SK-N-DZ (cell line): Measurements from ENCODE around the gene AQR.

GRCh38 chr15:32818493-32819766, 101.1 kb downstream of the GREM1 start:
RAMPAGE:
- cytosol, long total RNA: no peak
- nucleus, long total RNA: no peak

GRCh38 chr15:33033516-33034428, 160.7 kb downstream of the FMN1 start:
RAMPAGE:
- cytosol, long total RNA: no peak
- nucleus, long total RNA: no peak

RAMPAGE:
- cytosol, long total RNA: no peak
- nucleus, long total RNA: no peak
Measured at GRCh38 chr15:33068569-33069068, 125.9 kb downstream of the FMN1 start.

DNA sequence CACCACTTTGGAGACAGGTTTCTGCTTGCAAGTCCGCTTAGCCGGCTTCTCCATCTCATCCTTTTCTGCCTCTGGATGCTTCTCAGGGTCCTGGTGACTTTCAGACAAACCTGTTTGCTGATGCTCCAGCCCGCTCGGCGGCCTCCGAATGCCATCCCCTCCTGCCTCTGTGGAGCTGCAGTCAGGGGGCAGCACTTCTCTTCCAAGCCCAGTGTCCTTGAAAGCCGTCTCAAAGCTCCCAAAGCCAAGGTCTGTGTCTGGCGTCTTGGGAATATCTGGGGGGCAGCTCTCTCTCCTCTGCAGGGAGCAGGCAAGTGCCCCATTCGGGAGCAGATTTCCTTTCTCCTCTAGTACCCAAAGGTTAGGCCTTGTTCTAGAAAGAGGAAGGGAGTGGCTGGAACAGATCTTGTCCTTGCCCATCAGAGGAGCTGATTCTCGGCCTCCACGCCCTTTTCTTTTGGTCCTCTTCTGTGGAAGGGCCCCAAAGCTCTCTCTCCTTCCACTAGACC, 40.5 kb downstream of the FMN1 start:
RAMPAGE:
- cytosol, long total RNA: no peak
- nucleus, long total RNA: no peak

GRCh38 chr15:34039492-34040125, 605 bp upstream of the AVEN start:
RAMPAGE:
- cytosol, long total RNA: no peak
- nucleus, long total RNA: no peak

DNA sequence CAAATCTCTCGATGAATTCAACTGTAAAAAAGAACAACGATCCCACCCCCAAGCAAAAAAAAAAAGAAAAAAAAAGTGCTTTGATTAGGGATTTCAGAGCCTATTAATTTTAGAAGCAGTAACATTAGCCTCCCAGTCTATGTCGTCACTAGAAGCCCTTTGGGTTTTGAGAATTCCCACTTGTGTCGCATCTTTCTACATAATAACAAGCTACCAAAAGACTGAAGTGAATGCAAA, 748 bp downstream of the EMC7 start:
RAMPAGE:
- cytosol, long total RNA: no peak
- nucleus, long total RNA: no peak

DNA sequence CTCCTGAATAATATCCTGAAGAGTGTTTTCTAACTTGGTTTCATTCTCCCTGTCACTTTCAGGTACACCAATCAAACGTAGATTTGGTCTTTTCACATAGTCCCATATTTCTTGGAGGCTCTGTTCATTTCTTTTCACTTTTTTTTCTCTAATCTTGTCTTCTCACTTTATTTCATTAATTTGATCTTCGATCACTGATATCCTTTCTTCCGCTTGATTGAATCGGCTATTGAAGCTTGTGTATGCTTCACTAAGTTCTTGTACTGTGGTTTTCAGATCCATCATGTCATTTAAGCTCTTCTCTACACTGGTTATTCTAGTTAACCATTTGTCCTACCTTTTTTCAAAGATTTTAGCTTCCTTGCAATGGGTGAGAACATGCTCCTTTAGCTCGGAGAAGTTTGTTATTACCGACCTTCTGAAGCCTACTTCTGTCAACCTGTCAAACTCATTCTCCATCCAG, 46.0 kb downstream of the SLC12A6 start:
RAMPAGE:
- cytosol, long total RNA: no peak
- nucleus, long total RNA: no peak

GRCh38 chr15:34335042-34335586, 2.5 kb downstream of the SLC12A6 start:
RAMPAGE:
- cytosol, long total RNA: no peak
- nucleus, long total RNA: no peak

DNA sequence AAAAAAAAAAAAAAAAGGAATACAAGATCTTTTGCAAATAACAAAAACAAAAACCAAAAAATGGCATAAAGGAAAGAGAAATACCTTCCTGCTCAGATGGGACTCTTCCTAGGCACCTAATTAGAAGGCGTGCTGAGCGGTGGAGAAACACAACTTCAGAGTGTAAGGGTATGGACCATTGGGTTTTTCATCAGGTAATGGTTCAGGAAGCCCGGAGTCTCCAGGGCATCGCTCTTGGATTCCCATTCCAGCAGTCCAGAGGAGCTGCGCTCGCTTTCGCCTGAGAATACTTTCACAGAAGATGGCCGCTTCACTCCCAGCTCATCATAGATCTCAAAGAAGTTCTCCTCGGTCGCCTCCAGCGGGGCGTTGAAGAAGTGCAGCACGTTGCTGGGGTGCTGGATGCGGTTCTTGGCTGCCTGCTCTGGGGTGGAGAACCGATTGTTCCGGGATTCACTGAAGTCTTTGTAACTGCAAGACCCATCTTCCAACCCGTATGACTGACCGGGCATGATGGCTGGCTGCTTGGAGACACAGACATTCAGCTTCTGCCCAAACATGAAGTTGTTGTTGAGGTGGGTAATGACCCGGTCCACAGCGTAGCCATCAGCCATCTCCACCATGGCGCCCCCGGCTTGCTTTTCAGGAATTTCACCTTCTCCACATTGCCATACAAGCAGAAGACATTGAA, 51.4 kb upstream of the GOLGA8A start:
RAMPAGE:
- cytosol, long total RNA: no peak
- nucleus, long total RNA: no peak

RAMPAGE:
- cytosol, long total RNA: no peak
- nucleus, long total RNA: no peak
Measured at GRCh38 chr15:34720148-34720714, 34.6 kb downstream of the GJD2 start.

DNA sequence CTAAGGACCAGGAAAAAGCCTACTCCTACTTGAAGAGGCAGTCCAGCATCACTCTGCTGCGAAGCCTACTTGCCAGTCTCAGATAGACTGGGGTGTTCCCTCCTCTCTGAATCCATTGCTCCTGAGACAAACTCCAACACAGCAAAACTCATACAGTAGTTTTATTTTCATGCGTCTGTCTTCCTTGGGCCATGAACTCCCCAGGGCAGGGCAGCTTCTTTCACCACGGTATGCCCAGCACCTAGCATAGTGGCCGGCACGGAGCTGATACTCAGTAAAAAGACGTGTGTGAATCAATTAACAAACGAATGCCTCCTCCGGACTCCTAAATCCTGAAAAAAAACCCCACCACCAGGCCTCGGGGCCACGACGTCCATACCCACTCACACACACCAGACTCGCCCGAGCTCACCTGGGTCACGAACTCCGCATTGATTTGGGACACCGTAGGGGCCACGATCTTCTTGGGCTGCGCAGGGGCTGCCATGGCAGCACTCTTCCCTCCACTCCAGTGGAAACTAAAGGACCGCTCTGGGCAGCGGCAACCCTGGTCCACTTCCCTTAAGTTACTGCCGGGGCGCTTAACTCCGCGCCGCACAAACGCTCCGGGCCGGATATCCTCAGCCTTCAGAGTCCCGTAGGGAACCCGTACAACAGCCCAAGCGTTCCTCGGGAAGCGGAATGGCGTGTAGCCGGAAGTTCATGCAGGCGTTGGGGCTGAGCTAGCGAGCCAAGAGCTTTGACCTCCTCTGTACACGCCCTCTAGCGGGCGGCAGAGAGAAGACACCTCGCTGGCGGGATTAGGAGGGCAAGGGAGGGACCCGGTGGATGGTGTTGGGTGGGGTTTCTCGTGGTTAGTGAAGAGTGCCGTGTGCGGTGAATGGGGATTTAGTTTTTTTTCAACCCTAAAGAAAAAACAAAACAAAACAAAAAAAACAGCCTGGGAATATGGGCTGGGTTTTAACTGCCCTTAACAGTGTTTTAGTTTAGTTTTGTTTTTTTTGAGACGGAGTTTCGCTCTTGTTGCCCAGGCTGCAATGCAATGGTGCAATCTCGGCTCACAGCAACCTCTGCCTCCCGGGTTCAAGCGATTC, at the start of gene AQR:
AQR (minus strand) TSS at position 616 of the 1,094 bp plus-strand sequence.
RAMPAGE:
- cytosol, long total RNA: start-site peak on the minus strand centred at position 592 of the sequence, 76 bp wide, 606 and 697 reads in 2 replicates
- nucleus, long total RNA: start-site peak on the minus strand centred at position 586 of the sequence, 61 bp wide, 486 and 74 reads in 2 replicates

DNA sequence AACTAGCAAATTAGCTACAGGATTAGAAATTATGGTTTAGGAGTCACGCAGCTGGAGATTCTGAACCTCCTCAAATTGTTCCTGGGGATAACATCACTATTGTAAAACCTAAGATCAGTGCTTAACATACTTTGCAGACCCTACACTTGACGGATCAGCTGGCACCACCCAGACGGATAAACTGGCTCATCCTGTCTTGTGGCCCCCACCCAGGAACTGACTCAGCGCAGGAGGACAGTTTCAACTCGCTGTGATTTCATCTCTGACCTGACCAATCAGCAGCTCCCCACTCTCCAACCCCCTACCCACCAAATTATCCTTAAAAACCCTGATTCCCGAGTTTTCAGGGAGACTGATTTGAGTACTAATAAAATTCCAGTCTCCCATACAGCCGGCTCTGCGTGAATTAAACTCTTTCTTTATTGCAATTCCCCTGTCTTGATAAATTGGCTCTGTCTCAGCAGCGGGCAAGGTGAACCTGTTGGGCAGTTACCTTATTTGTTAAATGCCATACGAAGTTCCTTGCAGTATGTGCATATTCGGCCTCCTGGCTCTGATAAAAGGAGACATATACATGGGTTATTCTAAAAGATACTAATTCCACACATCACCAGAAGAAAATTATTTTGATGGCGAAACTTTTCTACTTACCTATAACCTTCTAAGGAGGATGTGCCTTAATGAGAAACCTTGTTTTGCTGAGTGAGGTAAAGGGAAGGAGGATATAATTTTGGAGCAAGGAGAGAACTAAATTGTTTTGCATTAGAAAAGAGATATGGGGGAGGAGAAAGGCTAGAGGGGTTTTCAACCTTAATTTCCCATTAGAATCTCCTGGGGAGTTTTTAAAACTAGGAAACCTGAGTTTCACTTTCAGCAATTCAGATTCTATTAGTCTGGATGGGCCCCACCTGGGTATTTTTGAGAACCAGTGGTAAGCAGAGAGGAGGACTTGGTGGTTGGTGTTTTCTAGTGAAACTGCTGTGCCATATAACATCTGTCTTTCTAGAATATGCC, 23.3 kb downstream of the NANOGP8 start:
RAMPAGE:
- cytosol, long total RNA: no peak
- nucleus, long total RNA: no peak

DNA sequence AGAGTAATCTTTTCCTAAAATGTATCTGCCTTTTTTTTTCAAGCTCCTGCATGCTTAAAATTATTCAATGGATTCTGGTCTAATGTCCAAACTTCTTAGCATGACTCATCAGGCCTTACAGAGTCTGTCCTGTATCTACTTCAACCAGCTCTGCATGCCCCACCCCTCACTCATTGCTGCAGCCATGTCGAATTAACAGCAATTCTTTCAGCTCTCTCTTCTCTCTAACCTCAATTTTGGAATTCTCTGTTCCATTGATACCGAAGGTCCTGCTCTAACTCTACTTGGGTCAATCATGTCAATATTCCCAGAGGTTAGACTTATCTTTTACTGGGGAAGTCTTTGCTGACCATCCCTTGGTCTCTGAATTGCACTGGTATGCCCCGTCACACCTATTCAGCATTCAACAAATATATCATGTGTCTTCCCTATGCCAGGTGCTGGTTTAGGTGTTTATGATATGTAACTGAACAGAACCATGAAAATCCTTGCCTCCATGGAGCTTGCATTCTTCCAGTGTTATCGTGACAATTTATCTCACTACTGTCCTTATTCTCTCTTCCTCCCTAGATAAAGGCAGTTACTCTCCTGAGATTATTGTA, 88.5 kb upstream of the NANOGP8 start:
RAMPAGE:
- cytosol, long total RNA: no peak
- nucleus, long total RNA: no peak

RAMPAGE:
- cytosol, long total RNA: no peak
- nucleus, long total RNA: no peak
Measured at GRCh38 chr15:35298921-35299572, 214.0 kb upstream of the NANOGP8 start.

DNA sequence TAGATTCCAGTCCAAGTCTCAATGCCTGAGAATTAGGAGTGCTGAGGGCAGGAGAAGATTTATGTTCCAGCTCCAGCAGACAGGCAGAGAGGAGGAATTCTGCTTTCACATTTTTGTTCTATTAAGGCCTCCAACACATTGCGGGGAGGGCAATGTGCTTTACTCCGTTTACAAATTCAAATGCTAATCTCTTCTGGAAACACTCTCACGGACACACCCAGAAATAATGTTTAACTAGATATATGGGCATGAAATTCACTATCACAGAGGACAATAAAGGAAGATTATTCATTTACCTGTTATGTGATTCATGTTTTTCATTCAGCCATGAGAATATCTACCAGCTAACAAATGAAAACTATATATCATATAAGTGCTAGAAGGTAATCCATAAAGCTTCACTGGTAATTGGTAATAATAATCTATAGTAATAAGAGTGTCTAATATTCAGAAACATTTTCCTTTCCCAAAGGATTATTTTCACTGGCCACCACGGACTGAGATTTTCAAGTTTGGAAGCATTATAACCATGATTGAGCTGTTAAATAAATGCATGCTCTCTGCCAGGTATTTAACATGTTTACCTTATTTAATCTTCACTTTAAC, 53.8 kb downstream of the DPH6 start:
RAMPAGE:
- cytosol, long total RNA: no peak
- nucleus, long total RNA: no peak

RAMPAGE:
- cytosol, long total RNA: no peak
- nucleus, long total RNA: no peak
Measured at GRCh38 chr15:35696654-35697184, 150.8 kb upstream of the DPH6 start.

DNA sequence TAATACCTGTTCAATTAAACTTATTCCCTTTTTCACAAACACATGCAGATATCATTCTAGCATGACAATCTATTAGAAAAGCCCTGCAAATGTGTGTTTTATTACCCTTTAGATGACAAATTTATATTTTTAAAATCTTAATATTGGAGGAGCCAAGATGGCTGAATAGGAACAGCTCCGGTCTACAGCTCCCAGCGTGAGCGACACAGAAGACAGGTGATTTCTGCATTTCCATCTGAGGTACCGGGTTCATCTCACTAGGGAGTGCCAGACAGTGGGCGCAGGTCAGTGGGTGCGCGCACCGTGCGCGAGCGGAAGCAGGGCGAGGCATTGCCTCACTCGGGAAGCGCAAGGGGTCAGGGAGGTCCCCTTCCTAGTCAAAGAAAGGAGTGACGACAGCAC, 384.2 kb upstream of the CDIN1 start:
RAMPAGE:
- cytosol, long total RNA: no peak
- nucleus, long total RNA: no peak

RAMPAGE:
- cytosol, long total RNA: no peak
- nucleus, long total RNA: no peak
Measured at GRCh38 chr15:36336063-36336571, 243.3 kb upstream of the CDIN1 start.

GRCh38 chr15:36449163-36449636, 130.2 kb upstream of the CDIN1 start:
RAMPAGE:
- cytosol, long total RNA: no peak
- nucleus, long total RNA: no peak

GRCh38 chr15:36887993-36889118, 212.0 kb downstream of the MEIS2 start:
RAMPAGE:
- cytosol, long total RNA: no peak
- nucleus, long total RNA: no peak